Mesenchymal stem cell of the bone marrow (primary cell): ENCODE data around the gene LYZL2.

DNA sequence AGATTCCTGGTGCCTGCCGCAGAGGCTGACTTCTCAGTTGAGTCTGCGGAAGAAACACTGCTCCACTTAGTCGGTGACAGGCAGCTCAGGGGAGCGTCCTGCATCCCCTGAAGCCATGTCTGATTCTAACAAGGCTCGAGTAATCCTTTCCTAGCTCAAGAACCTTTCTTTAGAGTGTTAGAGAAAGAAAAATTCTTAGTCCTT, at the start of gene LYZL2:
Gene LYZL2 (minus strand): TSS at position 152 of the 204 bp plus-strand sequence.
- CAGE, long polyA plus RNA: no peak

DNA sequence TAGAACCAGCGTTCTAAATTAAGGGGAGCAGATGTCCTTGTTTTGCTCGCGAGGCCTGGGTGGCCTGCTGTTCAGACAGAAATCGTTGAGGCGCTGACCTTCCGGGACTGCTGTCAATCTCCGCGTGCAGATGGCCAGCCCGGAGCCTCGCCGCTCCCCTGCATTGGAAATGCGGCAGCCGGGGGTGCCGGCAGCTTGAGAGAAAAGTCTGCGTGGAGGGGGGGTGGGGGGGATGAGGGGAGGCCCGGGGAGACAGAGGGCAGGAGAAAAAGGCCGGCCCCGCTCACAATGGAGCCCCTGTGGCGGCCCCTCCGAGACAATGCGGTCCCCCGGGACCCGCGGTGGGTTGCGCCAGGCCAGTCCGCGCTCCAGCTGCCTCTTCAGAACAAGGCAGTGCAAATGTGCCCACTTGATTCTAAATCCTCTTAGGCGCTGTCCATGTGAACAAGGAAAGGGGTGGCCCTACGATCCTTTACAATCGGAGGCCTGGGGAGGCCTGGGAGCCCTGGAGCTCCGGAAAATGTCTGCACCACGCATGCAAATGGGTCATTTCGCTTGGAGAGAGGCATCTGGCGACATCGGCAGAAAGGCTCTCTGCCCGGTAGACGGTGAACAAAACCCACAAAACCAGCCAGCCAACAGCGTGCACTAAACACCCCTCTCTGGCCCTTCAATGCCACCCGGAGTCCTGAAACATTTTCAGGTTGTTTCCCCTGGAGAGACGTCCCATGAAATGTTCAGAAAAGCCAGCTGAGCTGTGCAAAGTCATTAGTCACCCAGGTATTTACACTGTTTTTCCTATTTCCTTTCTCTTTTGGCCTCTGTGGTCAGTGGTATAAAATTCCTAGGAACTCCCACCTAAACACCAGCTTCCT, 102.6 kb upstream of the ZNF438 start:
- CAGE, long polyA plus RNA: no peak

- CAGE, long polyA plus RNA: no peak
Measured at GRCh38 chr10:31134897-31135114, 103.1 kb upstream of the ZNF438 start.

DNA sequence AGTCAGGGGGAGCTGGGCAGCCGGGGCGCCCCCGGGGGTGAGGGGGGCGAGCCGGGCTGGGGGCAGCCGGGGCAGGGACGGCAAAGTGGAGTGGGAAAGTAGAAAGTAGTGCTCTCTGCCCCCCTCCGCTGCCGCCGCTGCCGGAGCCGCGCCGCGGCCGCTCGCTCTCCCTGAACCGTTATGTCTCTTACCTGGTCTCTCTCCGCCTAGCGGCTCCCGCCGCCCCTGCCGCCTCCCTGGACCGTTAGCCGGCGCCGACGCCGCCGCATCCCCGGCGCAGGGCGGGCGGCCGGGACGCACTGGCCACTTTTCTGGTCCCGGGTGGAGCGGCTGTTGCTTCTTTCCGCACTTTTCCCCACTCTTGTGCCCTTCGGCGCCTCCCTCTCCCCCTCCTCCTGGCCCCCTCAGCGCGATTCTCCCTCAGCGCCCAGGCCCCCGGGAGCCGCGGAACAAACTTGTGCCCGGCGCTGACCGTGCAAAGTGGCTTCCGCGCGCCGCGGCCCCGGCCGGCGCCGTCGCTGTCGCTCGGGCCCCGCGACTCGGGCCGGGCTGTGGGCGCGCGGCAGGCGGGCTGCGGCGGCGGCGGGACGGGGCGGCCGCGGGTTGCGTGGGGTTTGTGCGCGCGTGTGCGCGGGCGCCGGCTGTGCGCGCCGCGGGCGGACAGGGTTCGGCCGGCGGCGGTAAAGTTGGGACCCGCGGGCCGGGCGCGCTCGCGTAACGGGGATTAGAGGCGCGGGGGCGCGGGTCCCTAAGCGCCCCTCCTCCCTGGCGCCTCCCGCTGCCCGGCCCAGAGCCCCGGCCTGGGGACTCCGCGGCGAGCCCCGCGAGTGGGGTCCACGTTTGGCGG, 531 bp downstream of the ZEB1 start:
- CAGE, long polyA plus RNA: no peak

DNA sequence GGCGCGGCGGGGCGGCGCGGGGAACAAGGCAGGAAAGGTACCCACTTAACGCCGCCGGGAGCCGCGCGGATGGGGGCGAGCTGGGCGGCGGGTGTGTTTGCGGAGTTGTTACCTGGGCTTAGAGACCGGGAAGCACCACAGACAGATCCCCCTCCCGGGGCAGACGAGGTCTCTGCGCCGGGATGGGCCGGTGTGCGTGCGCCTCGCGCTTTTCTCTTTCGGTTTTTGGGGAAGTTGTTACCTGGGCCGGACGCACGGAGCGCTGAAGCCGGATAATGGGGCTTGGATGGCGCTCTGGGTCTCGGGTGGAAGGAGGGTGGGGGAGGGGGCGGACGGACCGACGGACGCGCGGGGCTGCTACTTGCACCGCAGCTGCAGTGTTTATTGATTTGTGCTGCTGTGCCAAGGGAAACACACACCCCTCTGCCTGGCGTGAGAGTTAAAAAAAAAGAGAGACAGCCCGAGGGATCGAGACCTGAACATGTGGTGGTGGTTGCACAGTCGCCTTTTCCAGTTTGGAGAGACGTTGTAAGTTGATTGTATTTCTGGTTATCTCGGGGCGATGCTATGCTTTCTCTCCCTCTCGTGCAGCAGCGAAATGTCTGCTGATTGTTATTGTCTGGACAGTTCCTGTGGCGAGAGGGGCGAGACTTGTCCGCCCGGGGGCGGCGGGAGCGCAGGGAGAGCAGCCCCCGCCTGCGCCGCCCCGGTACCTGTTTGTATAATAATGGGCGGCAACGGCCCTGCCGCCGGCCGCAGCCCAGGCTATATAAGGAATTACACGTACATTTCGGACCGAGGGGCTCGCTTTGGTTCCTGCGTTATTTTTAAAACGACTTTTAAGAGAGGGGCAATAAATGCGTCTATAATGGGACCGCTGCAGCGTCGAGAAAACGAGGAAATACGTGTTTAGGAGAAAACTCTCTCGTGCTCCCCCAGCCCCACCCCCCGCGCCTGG, 1.4 kb downstream of the ZEB1 start:
- CAGE, long polyA plus RNA: no peak

DNA sequence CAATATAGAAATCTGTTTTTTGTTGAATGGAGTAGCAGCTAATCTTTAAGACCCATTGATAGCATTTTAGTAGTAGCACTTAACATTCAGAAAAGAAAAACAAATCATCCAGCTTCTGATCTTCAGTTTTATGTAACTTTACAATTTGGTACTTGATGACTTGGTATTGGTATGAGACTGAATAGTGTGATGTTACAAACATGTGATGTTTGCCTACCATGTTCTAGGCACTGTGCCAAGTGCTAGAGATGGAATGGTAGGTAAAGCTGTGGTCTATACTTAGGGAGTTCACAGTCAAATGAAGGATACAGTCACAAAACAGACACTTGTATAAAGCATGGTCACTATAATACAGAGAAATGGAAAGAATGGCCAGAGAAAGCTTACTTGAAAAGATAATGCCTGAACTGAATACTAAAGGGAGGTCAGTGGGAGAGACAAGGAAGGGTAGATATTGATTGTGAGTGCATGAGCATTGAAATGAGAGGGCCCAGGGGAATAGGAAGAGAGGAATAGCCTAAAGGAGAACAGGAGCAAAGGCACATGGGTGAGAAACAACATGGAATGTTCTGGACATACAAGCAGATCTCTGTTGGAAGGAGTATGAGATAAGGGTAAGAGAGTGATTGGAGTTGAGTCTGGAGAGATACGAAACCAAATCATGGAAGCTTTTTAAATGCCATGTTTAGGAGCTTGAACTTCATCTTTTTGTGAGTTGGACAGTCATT, 21.5 kb downstream of the ZEB1 start:
- CAGE, long polyA plus RNA: no peak

DNA sequence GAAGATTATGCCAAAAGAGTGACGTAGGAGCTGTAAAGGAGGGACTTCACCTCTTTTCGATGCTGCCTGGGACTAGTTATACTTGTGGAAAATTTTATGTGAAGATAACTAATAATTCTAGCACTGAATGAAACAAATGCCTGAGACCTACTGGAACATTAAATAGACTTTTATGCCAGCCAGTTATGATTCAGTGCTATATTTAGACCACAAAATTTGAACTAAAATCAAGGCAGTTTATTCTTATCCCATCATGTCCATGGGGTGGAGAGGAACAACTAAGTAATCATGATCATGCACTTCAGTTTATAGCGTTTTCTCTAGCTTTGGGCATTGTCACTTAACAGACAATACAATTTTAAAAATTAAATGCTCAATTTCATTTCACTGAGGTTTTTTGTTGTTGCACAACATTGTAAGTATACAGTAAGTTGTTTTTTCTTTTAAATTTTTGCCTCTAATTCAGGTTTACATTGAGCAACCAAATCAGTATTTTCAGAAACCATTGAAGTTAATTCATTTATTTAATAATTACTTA, 76.7 kb downstream of the ZEB1 start:
- CAGE, long polyA plus RNA: no peak

DNA sequence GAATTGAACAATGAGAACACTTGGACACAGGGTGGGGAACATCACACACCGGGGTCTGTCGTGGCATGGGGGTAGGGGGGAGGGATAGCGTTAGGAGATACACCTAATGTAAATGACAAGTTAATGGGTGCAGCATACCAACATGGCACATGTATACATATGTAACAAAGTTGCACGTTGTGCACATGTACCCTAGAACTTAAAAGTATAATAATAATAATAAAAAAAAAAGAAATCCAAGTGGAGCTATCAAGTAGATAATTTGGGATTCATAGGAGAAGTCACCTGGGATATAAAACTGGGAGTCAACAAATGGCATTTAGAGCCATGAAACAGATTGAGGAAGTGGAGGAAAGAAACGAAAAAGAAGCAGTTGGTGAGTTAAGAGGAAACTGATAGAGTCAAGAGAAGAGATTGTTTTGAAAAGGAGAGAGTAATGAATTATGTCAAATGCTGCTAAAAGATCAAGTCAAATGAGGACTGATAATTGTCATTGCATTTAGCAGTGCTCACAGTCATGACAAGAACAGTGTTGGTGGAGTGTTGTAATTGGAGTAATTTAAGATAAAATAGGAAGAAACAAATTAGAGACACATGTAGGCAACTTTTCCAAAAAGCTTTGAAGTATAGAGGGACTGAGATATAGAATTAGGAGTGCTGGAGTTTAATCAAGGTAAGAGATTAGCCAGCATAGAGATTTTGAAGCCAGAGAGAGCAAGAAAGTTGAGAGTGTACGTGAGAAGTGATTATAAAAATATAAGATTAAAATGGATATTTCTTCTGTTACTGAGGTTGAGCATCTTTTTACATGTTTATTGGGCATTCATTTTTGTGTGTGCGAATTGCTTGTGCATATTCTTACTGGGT, 123.6 kb downstream of the ZEB1 start:
- CAGE, long polyA plus RNA: no peak

DNA sequence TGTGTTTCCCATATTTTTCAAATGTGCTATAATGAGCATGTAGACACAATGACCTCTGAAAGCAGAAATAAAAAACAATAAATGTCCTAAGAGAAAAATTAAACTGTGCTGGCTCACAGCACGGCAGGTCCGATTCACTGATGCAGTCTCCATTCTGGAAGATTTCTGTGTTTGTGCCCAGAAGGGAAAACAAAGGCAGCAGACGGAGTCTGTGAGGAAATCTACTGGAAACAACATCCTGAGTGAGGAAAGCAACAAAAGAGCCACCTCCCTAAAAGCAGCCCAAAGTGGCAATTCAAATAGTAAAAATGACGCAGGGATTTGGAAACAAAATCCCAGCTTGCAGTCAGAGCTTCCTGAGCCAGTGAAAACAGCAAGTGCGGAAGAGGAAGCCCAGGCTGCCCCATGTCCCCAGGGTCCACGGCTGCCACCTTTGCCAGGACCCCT, 231.5 kb downstream of the ARHGAP12 start:
- CAGE, long polyA plus RNA: no peak

- CAGE, long polyA plus RNA: no peak
Measured at GRCh38 chr10:31702154-31702414, 226.5 kb downstream of the ARHGAP12 start.

- CAGE, long polyA plus RNA: no peak
Measured at GRCh38 chr10:31723031-31723669, 205.5 kb downstream of the ARHGAP12 start.

- CAGE, long polyA plus RNA: no peak
Measured at GRCh38 chr10:31864885-31865237, 63.8 kb downstream of the ARHGAP12 start.

DNA sequence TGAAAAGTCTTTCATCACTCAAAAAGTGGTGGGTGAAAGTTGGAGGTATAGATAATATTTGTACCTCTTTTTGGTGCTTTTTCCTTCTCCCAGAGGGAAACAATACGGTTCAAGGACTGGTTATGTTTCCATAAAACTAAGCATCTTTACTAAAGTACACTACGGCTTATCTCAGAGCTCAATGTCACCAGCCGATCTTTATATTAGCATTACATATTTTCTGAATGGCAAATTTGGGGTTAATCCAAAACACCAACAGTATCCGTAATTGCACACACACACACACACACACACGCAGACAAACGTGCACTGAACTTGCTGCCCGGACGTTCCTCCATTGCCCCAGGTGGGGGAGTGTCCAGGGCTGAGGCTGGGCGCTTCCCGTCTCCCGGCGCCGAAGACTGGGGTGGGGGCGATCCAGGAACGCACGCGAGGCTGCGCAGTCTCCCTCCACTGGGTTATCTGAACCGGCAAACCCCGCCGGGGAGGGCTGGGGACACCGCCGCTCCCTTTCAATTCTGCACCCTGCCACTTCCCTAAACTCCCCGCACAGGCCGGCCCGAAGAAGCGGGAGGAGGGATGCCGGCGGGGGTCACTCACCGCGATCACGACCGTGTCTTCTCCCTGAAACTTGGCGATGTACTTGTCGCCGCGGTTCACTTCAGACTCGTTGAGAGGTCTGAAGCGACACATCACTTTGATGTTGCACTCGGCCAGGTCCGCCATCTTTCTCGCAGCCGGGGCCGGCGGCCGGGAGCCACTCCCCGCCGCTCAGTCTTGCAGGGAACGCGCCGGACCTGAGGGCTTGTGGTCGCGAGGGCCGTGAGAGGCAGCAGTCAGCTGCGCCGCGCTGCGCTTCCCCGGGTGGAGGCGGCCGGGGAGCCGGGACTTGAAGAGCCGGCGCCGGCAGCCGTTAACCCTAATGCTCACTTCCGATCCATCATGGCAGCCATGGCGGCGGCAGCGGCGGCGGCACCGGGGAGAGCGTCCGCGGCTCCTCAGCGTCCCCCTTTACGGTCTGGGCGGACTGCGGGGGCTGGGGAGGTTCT, 653 bp downstream of the KIF5B start:
- CAGE, long polyA plus RNA: no peak

DNA sequence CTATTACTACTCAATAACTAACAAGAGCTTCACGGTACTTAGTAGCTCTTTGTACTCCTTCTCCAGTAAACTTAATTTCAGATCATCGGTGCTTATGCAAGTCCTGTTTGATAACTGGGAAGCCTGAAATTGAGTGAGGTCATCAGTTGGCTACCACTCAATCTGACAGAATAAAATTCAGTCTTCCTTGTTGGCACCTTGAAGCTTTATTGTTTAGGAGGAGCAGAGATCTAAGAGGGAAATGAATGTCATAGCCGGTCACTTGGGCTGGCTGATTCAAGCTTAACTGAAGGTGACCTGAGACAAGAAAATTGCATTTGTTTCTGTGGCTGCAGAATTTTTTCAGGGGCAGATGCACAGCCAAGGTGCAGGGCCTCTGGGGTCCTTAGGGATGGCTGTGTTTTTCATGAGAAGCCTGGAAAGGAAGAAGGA, 84.8 kb upstream of the KIF5B start:
- CAGE, long polyA plus RNA: no peak

DNA sequence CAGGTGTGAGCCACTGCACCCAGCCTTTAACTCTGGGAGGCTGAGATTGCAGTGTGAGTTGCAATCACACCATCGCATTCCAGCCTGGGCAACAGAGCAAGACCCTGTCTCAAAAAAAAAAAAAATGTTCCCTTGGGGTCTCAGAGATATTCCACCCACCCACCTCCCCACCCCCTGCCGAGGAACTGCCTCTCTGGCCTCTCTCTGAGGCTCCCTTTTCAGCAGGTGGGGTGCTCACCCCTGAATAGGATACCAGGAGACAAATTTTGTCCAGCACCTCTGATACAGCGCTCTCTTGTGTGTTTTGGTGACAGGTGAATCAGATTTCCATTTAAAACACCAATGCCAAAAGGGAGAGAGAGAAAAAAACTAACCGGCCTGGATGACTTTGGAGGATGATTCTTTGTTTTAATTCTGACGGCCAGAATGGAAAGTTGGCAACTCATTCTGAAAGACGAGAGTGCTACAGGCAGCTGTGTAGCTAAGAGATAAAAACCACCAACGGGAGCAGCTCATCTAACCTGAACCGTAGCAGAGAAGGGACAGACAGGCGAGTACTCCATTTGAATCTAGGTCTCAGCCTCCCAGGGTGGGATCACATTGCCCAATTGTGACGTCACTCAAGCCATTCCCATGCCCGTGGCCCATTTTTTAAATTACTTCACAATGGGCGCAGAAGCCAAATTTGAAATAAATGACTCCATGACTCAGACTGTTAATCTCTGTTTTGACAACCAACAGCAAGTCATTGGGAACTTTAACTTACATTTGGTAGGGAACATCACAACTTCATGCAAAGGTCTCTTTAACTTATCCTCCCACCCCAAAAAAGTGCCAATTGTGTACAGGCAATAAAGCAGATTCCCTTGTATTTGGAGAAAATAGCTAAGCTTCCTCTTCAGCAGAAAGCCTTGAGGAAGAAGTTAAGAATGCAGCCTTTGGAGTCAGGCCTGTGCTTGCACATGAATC, 92.9 kb upstream of the KIF5B start:
- CAGE, long polyA plus RNA: no peak

- CAGE, long polyA plus RNA: no peak
Measured at GRCh38 chr10:32335142-32335775, 11.7 kb downstream of the EPC1 start.

DNA sequence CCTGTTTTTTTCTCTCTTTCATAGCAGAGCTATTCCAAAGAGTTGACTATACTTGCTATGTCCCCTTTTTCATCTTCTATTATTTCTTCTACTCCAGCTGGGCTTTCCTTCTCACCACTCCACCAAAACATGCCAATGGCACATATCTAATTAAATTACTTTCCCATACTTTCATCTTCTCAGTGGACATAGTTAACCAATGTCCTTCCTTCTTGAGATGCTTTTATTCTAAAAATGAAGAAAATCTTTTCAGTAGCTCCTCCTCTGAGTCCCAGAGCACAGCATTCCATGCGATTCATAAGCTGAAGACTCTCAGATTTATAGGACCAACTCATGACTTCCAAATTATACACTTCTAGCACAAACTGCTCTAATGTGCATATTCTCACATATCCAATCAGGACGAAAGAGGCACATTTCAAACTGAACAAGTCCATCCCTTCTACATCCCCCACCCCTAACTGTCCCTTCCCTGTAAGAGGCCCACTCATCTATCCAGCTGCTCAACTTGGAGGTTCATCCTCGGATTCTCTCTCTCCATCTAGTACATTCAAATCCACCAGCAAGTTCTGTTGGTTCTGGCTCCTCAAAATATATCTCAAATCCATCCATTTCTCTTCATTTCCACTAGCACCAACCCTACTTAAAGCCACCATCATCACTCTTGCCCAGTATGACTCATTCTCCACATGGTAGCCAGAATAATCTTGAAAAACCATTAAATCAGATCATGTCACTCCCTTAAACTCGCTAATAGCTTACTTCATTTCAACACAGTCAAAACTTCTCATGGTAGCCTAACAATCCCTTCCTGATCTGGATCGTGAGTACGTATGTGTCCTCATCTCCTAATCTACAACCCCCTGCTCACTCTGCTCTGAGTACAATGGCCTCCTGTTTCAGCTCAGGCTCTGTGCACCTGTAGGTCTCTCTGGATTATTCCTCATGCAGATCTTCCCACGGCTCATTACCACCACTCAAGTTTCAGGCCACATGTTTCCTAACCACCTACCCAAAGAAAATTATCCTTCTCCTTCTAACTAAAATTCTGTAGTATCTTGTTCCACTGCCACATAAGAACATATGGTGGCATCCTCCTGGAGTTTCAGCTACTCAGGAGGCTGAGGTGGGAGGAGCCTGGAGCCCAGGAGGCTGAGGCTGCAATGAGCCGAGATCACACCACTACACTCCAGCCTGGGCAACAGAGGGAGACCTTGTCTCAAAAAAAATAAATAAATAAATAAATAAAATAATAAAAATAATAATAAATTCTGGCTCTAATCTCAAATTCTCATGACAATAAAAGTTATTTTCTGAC, 8.8 kb downstream of the EPC1 start:
- CAGE, long polyA plus RNA: no peak

DNA sequence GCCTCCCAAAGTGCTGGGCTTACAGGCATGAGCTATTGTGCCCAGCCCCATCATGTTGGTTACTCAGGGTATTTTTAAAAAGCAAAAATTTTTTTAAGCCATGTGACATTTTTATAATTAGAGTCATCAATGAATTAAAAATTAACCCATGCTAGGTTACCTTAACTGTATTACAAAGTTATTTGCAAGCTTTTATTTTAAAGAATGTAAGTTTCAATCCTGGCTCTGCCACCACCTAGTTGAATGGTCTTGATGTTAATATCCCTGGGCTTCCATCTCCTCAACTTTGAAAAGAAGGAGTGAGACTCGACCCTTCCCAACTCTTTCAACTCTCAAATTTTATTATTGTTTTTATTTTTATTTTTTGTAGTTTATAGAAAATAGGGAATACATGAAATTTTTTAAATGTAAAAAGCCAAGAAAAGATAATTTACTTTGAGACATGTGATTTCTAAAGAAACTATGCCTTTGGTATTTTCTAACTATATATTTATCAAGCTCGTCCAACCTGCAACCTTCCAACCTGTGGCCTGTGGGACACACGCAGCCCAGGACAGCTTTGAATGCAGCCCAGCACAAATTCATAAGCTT, 17.4 kb upstream of the EPC1 start:
- CAGE, long polyA plus RNA: no peak

DNA sequence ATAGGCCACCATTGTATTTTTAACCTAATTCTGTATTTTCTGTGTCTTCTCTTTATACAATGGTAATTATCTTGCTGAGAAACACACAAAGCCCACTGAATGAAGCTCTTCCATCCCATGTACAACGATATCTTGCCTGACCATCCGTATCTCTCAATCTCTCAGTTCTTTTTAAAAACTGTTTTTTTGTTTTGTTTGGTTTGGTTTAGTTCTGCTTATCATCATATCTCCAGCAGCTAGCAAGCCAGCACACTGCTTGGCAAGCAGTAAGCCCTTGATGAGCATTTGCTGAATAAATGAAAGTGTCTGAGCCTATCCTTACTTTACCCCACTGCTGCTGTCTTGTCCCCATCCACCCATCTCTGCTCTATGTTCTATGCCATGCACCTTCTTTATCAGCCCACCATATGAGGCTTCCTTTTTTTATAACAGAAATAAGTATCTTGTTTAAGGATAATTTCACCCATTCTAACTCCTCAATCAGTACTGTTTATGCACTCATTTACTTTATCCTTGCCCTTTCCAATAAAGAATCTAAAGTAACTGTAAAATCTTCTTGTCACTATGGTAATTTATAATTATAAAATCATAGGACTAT, 34.1 kb downstream of the ITGB1 start:
- CAGE, long polyA plus RNA: no peak

DNA sequence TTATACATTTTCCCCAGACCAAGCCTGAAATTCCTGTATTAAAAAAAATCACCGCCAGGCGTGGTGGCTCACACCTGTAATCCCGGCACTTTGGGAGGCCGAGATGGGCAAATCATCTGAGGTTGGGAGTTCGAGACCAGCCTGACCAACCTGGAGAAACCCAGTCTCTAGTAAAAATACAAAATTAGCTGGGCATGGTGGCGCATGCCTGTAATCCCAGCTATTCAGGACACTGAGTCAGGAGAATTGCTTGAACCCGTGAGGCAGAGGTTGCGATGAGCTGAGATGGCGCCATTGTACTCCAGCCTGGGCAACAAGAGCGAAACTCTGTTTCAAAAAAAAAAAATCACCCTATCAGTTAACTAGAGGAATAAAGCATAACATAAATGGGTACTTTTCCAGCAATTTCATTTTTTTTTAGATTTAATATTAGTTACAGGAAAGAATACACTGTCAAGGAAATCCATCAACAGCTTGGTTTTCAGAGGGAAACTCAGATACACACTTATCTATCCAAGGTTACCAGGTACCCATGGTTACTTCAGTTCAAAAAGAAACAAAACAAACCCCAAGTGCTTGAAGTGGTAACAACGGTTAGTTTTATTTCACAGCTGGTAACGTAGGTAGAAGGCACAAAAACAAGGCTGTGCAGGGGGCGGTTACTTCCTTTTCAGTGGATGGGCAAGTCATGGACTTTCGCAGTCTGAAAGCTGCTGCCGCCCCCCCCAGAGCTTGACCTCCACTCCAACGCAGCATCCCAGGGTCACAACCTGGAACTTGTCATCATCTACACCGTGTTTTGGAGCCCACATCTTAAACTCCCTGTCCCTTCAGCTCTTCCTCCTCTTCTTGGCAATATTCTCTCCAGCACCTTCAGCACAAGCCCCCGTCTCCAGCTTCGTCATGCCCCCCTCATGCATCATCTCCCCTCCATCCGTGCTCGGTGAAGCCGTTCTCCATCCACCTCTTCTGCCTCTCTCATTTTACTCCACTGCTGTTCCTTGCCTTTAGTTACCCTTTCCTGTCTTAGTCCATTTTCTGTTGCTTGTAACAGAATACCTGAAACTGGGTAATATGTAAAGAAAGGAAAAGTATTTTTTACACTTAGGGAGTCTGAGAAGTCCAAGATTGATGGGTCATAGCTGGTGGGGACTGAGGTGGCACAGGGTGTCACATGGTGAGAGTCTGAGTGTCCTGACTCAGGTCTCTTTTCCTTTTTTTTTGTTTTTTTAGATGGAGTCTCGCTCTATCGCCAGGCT, 181.1 kb upstream of the ITGB1 start:
- CAGE, long polyA plus RNA: no peak